ENCODE results near the genes UBAP1 and ARID3C.

GRCh38 chr9:33374664-33375708 is 27.4 kb downstream of the AQP7 start:
- RRBS = no CpG with 5 or more reads among the region's 17 CpGs

DNA sequence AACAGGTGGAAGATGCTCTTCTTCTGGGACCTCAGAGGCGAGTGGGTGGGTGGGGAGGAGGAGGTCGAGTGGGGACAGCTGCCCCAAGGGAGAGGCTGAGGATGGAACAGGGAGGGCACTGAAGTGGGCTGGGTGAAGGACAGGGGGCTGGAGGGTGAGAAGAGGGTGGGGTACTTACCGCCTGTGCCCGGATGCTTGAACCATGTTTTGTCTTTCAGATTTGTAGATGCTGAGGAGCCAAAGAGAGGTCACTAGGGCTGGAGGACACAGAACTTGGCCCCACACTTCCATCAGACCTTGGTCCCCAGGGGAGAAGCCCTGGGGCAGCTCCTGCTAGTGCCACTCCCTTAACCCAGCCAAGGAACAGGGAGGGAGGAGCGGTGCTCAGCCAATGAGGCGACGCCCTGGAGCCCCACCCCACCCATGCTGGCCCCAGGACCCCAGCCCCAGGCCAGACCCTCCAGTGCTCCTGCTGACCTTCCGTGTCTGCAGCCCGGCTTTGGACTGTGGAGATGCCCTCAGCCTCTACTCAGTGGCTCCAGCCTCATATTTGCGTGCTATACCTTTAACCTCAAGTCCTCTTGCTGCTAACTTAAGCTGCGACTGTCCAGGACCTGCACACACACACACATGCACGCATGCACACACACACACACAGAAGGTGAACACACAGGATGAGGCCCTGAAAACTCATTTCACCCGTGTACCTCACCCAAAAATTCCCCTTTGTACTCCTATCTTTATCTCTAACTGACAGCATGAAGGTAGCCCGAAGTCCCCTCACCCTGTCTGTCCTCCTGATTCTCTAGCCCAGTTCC is 1.1 kb downstream of the AQP7 start:
- RRBS = no CpG with 5 or more reads among the region's 14 CpGs

DNA sequence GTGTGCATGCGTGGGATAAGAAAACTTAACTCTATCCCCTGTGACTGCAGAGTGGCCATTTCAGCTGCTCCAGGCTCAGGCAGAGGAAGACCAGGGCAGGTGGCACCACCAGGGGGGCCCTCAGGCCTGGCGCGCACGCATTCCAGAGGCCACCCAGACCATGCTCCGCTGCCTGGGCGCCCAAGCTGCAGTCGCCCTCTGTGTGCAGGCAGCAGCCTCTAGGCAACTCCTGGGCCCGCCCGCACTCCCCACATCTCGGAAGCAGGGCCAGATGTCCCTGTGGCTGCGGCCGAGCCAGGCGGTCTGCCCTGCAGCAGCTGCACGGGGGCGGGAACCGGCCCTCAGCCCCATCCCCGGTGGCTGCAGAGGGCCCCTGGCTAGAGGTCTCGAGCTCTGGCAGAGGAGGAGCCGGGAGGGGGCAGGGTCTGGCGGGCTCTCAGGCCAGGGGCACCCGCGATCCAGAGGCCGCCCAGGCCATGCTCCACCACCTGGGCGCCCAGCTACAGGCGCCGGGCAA is 626 bp upstream of the ANKRD18B start:
- RRBS = no CpG with 5 or more reads among the region's 26 CpGs

DNA sequence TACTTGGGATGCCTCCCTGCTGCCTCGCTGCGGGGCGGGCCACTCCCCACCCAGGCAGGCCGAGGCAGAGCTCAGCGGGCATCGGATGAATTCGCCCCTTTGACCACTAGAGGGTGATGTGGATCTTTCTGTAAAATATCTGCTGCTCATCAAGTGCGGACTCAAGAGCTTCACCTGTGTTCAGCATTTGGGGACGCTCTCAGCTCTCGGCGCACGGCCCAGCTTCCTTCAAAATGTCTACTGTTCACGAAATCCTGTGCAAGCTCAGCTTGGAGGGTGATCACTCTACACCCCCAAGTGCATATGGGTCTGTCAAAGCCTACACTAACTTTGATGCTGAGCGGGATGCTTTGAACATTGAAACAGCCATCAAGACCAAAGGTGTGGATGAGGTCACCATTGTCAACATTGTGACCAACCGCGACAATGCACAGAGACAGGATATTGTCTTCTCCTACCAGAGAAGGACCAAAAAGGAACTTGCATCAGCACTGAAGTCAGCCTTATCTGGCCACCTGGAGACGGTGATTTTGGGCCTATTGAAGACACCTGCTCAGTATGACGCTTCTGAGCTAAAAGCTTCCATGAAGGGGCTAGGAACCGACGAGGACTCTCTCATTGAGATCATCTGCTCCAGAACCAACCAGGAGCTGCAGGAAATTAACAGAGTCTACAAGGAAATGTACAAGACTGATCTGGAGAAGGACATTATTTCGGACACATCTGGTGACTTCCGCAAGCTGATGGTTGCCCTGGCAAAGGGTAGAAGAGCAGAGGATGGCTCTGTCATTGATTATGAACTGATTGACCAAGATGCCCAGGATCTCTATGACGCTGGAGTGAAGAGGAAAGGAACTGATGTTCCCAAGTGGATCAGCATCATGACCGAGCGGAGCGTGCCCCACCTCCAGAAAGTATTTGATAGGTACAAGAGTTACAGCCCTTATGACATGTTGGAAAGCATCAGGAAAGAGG is 100.3 kb downstream of the ANKRD18B start:
- RRBS = no CpG with 5 or more reads among the region's 26 CpGs

- RRBS = no CpG with 5 or more reads among the region's 2 CpGs
These were observed 35.6 kb upstream of the PRSS3 start for GRCh38 chr9:33759807-33760135.

GRCh38 chr9:33762005-33762673 is 33.2 kb upstream of the PRSS3 start:
- RRBS = no CpG with 5 or more reads among the region's 12 CpGs

- RRBS = no CpG with 5 or more reads among the region's 18 CpGs
These were observed 659 bp upstream of the UBE2R2 start for GRCh38 chr9:33816182-33816819.

- RRBS = no CpG with 5 or more reads among the region's 2 CpGs
These were observed 94.9 kb downstream of the UBE2R2 start for GRCh38 chr9:33911734-33912306.

- RRBS = no CpG with 5 or more reads among the region's 9 CpGs
These were observed 102.4 kb downstream of the UBE2R2 start for GRCh38 chr9:33918929-33920158.

GRCh38 chr9:33943873-33944780 is 104.6 kb downstream of the UBAP2 start:
- RRBS = no CpG with 5 or more reads among the region's 9 CpGs

GRCh38 chr9:33952899-33953613 is 95.6 kb downstream of the UBAP2 start:
- RRBS = no CpG with 5 or more reads among the region's 5 CpGs

DNA sequence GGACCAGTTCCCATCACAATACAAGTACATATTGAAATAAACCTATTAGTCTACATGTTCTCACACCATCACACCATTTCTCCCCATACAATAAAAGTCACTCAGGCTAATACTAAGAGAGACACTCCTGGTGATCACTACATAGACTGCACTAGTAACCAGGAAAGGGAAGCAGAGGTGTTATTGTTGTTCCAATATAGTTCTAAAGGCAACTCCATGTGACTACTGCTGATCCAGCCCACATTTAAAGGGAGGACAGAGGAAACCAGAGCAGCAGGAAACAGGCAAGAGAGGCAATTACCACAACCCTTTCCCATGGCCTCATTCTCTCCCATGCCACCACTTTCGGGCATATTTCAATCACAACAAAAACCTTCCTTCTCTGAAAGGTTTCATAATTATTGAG is 1.9 kb downstream of the UBAP2 start:
- RRBS = no CpG with 5 or more reads among the region's 1 CpG

DNA sequence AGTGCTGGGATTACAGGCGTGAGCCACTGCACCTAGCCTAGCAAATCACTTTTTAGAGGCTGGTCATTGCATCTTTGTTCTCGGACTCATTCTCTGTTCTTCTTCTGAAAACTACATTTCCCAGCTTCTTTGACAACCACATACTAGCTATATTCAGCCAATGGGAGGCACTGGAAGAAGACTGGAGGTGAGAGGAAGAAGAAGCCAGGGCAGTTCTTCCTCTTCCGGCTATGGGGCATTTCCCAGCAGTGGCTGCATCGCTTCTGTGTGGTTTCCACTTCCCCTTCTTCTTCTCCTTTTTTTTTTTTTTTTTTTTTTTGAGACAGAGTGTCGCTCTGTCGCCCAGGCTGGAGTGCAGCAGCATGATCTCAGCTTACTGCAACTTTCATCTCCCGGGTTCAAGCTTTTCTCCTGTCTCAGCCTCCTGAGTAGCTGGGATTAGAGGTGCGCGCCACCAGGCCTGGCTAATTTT is 7.1 kb upstream of the UBAP1 start:
- RRBS = no CpG with 5 or more reads among the region's 9 CpGs

DNA sequence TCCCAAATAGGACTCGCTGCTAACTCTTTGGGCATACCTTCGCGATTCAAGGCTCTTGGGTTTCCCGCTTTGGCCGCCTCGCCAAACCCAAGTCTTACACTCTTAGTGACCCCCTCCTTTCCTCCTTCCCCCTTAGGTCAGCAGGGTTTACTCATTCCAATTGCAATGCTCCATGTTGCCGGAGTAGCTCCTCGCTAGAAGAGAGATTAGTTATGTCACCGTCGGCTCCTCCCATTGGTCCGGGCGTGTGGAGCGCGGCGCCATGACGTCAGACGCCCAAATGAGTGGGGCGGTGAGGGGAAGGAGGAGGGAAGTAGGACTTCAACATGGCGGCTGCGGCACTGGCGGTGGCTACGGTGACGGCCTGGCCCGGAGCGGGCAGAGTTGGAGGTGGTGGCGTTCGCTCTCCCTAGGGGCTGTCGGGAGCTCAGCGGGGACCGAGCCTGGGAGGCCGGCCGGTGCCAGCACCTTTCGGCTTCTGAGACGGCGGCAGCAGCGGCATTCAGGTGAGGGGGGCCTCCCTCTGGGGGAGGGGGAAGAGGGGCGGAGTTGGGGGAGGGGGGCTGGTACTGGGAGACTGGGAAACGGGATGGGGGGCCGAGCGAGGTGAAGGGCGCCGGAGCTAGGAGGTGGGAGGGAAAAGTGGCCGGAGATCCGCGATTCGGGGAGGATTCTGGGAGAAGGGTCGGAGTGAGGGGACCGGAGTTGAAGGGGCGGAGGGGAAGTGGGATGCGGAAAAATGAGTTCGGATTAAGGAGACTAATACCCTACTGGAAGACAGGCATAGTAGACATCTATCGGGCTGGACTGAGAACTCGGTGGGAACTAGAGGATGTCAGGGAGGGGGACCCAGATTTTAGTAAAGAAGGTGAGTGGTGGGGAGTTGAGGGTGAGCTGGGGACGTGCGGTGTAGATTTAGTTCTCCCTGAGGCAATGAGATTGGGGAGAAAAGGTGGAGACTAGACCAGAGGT is at the start of gene UBAP1:
TSS of gene UBAP1 (plus strand) at position 309 of the 972 bp plus-strand sequence.
- RRBS = 5% methylated on average over 11 of the region's 55 CpGs

GRCh38 chr9:34193588-34194286 is 14.9 kb downstream of the UBAP1 start:
- RRBS = no CpG with 5 or more reads among the region's 2 CpGs

DNA sequence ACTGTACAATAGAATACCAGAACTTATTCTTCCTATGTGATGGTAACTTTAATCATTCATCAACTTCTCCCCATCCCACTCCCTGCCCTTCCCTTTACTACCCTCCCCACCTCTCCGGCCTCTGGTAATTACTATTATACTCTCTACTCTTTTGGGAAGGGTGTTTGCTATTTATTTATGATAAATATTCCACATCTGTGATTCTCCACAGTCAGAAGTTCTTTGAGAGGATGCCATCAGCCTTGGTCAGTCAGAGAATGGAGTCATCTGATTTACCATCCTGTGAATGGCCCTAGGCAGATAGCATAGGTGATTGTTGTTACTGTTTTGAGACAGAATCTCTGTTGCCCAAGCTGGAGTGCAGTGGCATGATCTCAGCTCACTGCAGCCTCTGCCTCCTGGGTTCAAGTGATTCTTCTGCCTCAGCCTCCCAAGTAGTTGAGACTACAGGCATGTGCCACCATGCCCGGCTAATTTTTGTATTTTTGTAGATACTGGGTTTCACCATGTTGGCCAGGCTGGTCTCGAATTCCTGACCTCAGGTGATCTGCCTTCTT is 38.2 kb downstream of the UBAP1 start:
- RRBS = no CpG with 5 or more reads among the region's 3 CpGs

GRCh38 chr9:34251515-34252205 is 72.8 kb downstream of the UBAP1 start:
- RRBS = no CpG with 5 or more reads among the region's 9 CpGs

DNA sequence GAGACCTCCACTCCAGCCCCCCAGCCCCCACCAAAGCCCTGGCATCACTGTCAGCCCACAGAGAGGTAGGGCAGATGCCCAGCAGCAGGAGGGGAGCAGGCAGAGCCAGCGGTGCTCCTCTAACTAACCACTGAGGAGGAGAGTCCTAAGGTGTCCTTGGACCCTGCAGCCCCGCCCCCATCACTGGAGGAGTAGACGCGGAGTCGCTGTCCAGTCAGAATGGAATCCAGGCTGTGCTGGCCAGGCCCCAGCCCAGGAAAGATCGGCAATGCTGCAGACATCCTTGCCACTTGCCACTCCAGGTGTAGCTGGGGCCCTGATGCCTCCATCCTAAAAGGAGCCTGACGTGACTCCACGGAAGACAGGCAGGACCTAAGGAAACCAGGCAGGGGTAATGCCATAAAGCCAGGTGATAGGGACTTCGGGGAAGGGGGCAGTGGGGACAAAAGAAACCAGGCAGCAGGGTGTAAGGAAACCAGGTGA is 12.5 kb downstream of the CNTFR start:
- RRBS = no CpG with 5 or more reads among the region's 9 CpGs

- RRBS = 0% methylated on average over 2 of the region's 31 CpGs
These were observed 644 bp downstream of the RPP25L start for GRCh38 chr9:34610900-34612006.

DNA sequence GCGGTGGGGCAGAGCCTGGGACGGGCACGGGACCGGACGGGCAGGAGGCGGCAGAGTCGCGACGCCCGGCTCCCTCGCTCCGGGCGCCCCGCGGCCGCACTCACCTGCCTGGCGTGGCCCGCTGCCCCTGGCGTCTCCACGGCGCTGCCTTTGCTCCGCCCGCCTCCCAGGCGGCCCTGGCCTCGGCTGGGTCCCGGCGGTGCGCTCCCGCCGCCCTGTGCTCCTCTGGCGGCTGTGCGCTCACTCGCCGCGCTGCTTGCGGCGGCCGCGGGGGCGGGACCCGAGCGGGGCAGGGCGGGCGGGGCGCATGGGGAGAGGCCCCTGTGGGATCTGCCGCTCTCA is at the start of gene ARID3C:
TSS of gene ARID3C (minus strand) at position 254 of the 342 bp plus-strand sequence.
- RRBS = 1% methylated on average over 4 of the region's 46 CpGs